ENCODE results near the genes UCN3 and ANKRD16.

- PRO-cap = no peak
Measured at GRCh38 chr10:4061967-4062509, 277.0 kb upstream of the KLF6 start.

- PRO-cap = no peak
Measured at GRCh38 chr10:4086378-4086926, 301.4 kb upstream of the KLF6 start.

DNA sequence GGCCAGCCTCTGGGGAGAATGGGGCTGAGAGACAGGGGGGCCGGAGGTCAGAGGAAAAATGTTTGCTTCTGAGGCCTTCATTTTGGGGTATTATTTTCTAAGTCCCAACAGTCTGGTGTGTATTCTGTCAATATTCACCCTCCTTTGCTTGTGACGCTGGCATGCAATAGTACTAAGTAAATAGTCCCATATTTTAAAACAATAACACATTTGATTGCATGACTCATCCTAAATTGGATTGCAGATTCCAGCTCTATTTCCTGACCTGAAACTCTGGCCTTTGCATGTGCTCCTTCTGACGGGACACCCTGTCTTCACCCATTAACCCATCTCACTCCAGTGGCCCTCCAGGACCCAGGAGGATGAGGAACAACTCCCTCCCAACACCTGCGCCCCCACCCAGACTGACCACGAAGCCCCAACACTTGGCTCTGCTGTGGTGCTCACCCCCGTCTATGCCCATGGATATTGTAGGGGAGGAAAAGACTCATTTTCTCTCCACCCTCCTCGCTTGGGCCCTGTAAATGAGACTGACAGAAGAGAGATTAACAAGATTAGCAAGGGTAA, 495.6 kb upstream of the KLF6 start:
- PRO-cap = no peak

GRCh38 chr10:4677258-4678545, 148.3 kb upstream of the AKR1E2 start:
- PRO-cap = no peak

GRCh38 chr10:4835574-4836209, 9.7 kb downstream of the AKR1E2 start:
- PRO-cap = no peak

DNA sequence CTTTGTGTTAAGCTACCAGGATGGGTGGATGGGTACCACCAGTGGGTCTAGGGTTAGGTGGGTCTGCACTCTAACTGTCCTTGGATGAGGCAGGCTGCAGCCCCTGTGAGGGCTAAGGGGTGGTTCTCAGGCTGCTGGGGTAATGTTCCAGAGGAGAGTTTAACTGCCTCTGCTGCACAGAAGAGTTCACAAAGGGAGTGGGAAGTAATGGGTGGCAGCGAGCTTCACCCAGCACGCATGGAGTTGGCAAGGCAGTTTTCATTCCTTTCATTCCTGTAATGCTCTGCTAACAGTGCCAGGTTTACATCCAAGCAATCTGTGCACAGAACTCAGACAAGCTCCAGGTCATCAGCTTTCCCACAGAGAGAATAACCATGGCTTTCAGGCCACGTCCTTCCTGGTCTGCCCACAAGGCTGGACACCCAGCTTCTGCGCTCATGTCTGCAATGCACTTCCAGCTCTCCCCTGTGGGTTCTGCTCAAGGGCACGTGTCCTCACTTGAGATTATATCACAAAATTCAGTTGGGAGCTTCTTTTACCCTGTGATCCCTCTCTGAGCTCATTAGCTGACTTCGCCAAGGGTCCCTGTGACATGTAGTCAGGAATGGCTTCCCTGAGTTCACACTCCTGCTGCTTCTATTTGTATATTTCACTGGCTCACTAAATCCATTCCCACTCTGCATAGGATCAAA, 18.7 kb downstream of the AKR1C2 start:
- PRO-cap = no peak

DNA sequence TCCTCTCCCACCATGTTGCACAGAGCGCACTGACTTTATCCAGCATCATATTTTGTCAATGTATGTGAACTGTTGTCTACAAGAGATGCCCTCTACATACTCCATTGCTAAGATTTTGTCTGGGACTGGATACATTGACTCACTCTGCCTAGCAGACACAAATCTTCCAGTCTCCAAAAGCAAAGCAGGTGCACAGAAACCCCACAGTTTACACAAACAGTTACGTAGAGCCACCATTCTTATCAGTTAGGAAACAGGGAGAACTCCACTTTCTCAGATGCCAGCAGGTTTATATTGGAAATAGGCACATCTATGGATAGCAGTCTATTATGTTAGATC, 1.6 kb downstream of the AKR1C2 start:
- PRO-cap = no peak

DNA sequence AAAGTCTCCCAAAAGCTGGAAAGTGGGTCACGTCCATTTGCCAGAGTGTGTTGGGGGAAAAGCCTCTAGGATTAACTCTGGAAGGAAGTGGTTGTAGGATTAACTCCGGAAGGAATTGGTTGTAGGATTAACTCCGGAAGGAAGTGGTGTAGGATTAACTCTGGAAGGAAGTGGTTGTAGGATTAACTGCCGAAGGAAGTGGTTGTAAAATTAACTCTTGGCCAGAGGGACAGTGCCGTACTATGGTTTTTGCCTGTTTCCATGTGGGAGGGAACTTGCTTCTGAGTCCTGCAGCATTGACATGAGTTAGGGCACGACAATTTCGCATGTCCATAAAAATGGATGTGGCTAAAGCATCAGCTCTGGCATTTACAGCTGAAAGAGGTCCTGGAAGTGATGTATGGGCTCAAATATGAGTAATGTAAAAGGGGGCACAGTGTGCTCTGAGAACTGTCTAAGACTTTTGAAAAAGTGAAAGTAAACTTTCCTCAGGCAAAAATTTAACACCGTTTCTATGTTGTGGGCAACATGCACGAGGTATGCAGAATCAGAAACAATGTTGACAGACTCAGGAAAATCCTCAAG, 37.6 kb upstream of the AKR1C2 start:
- PRO-cap = no peak

GRCh38 chr10:5364689-5365277, at the start of gene UCN3:
TSS of gene UCN3 (plus strand) at chr10:5364966.
- PRO-cap = no peak

DNA sequence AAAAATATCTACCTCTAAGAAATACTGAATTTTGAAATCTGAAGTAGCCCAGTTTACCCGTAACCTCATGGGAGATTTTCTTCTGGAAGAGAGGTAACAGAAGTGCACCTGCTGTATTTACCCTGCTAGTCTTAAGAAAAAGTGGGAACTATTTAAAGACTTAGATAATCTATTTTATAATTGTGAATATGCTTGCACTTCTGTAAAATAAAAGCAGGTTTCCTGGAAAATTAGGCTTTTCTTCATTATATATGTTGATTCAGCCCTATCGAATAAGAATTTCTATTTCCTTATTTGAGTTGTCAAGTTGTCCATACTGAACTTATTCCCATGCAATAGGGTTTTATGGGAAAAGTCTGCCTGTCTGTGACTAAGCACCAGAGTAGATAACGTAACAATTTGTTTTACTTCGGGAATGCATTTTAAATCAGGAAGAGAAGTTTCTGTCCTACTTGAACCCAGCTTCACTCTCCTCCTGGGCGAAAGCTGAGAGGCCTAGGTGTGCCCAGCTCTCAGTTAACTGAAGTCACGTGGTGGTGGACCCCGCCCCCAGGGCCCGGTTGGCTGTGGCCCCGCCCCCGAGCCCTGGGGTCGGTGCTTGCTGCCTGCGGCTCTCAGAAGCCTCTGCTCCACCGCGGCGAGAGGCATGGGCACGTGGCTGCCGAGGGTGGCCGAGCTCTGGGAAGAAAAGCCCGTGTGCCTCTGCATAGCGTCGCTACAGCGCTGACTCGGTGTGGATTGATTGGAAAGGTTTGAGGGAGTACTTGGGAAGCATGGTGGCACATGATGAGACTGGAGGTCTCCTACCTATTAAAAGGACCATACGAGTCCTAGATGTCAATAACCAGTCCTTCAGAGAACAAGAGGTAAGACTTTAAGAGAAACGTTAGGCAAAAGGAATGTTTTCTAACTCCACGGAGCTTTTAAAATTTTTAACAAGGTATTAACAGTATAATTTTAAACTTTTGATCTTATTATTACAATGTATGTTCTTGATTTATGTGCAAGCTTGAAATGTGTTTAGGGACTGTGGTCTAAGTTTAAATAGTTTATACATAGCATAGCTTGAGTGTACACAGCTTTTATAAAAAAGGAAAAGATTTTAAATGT, 34.0 kb downstream of the NET1 start:
- PRO-cap = unidirectional peak, plus-strand start at position 617 of the sequence

- PRO-cap = no peak
Measured at GRCh38 chr10:5448698-5449782, 36.7 kb downstream of the NET1 start.

GRCh38 chr10:5456471-5457186, 42.7 kb downstream of the CALML5 start:
- PRO-cap = no peak

- PRO-cap = no peak
Measured at GRCh38 chr10:5486187-5486677, 13.1 kb downstream of the CALML5 start.

DNA sequence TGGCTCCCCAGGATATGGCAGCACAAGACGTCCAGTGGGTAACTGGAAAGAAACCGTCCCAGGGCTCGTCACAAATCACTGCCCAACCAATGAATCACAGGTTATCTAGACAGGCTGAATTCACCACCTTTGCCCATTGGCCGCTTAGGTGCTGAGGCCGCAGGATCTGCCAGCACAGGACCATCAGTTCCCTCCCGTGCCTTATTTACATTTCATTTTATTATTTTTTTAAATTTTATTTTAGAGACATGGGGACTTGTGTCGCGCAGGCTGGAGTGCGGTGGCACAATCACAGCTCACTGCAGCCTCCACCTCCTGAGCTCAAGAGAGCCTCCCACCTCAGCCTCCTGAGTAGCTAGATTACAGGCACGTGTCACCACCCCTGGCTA, 58.2 kb downstream of the CALML3 start:
- PRO-cap = no peak

GRCh38 chr10:5610640-5611078, 55.7 kb downstream of the ASB13 start:
- PRO-cap = no peak

- PRO-cap = no peak
Measured at GRCh38 chr10:5620991-5621368, 45.4 kb downstream of the ASB13 start.

GRCh38 chr10:5774359-5775064, 38.7 kb downstream of the GDI2 start:
- PRO-cap = no peak

DNA sequence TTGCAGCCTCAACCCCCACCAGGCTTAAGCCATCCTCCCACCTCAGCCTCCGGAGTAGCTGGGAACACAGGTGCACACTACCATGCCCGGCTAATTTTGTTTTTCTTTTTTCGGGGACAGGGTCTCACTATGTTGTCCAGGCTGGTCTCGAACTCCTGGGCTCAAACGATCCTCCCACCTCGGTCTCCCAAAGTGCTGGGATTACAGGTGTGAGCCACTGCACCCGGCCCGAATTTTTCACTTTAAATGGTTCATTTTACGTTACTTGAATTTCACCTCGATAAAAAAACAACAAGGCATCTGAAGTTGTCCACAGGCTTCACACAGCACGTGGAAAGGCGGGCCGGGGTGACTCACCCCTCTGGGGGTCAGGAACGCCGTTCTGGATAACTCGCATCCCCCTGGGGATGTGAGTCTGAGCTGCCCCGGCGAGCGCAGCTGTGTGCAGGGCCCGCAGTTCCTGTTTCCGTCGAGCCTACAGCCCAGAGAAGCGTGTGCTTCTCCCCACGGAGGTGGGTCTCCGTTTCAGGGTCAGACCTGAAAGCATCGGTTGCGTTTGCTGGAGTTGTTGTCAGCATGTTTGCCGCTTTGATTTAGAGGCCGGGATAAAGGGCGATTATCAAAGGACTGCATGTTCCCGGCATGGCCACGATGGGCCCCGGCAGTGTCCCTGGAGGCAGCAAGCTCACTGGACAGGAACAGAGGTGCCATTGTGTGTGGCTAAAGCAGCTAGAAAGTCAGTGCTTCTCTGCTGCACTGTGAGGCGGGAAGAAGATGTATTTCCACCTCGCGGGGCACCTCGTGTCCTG, 27.0 kb upstream of the GDI2 start:
- PRO-cap = no peak

DNA sequence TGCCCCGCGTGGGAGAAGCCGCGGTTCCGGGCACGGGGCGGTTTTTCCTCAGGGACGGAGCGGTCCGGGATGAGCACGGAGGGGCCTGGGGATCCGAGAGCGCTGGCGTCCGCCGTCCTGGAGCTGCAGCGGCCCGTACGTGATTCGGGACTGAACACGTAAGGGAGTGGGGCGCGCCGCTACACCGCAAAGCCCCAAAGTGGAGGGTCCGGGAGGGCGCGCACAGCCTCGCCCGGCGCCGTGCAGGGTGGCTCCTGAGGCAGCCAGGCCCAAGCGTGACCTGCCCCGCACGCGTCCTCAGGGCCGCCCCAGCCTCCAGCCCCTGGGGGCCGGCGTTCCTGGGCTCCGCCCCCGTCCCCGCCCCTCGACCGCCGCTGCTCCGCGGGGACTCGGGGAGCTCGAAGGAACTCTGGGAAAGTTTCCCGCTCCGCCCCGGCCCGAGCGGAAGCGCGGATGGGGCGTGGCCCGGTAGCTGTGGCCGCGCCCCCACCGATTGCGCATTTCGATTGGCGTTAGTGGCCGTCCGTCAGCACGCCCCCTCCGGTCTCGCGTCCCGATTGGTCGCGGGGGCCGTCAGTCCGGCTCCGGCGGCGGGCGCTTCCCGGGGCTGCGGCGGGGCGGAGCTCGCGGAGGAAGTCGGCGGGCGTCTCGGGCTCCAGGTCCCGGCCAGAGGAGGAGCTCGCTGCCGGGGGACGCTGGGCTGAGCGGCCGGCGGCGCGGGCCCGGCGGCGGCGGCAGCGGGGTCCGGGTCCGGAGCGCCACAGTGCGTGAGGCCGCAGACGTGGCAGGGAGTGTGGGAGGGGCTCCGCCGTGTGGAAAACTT, at the start of gene ANKRD16:
Gene ANKRD16, minus strand, starts transcription at position 310 of the 823 bp plus-strand sequence.
- PRO-cap = bidirectional peak, plus-strand start at position 669 of the sequence, minus-strand start at position 282 of the sequence

GRCh38 chr10:5897195-5897991, 7.3 kb downstream of the FBH1 start:
- PRO-cap = no peak